ENCODE measurements around a stretch of chr4.

DNA sequence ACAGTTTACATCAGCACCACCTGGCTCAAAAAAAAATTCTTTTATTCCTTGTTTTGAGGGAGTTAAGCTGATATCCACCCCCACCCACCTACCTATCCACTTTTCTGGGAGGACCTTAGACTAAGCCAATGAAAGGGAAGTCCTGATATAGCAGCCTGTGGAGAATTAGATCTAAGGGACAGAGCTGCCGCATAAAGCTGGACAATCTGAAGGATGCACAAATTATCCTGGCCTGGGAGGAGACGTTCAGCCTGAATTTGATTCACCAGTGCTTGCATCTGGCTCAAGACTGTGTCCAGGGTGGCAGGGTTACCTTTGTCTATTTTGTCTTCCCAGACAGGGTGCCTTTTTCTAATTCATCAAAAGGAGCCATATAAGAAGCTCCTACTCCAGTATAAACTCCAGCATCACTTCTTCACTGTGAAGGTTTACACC lies 264.3 kb downstream of the RCHY1 start:
- PRO-cap, result no peak

- PRO-cap, result bidirectional peak, plus-strand start at chr4:75328352, minus-strand start at chr4:75328234
Measured at GRCh38 chr4:75328009-75328704, 186.0 kb downstream of the RCHY1 start.

DNA sequence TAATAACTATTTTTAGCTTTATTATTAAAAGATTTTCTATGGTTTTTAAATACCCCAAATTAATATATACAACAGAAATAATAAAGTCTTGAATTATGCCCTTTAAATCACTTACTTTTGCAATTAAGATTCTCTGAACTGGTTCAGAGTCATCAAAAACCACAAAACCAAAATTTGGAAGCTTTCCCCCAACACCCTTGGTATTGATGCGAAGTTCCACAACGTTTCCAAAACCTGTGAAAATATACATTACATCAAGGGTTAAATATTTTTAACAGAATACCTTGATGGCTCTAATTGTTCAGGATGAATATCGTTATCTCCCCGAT lies 15.9 kb upstream of the CDKL2 start:
- PRO-cap, result no peak

DNA sequence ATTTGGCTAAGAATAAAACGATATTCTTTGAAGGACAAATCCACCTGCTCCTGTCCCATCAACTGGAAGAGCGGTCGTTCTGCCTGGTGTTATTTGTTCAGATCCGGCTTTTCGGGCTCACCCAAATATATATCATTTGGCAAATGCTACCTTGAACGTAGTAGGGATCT lies 878 bp downstream of the USO1 start:
- PRO-cap, result no peak

DNA sequence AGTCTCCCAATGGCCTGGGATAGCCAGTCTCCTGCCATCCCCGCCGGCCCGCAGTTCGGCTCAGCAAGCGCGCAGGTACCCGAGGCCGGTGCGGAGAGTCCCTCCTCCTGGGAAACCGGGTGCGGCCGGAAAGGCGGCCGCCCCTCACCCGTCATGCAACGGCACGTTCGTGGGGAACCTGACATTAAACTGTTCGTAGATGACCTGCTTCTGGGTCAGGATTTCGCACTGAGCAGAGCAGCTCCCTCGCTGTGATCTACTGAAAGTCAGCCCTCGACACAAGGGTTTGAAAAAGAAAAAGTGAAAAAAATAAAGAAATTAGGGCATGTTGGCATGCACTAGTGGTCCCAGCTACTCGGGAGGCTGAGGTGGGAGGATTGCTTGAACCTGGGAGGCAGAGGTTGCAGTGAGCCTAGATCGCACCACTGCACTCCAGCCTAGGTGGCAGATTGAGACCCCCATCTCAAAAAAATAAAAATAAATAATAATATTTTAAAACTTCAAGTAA lies 15.9 kb downstream of the PPEF2 start:
- PRO-cap, result no peak

DNA sequence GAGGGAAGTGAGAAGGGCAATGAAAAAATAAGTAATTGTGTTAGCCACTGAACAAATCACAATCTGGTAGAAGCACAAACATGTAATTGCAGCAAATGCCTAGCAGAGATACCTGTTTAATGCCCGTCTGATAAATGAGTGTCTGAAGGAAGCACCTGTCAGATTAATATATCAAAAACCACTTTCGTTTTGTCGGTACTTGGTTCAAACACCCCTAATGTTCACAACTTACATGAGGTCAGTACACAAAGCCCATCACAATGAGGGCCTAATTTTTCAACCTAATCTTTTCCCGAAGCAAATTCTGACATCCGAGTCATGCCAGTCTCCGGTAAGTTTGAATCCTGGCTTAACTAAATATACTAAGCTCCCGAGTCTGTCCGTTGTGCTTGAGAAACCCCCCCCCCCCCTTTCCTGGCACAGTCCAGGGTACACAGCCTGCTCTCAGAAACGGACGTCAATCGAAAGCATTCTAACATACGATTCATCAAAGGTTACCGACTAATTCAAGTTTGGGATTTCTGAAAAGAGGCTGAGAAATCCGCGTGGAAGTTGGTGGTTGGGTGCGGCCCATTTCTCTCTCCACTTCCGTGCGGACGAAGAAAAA lies 764 bp downstream of the SDAD1 start:
- PRO-cap, result no peak

- PRO-cap, result no peak
Measured at GRCh38 chr4:76147448-76148297, 524 bp downstream of the NUP54 start.

DNA sequence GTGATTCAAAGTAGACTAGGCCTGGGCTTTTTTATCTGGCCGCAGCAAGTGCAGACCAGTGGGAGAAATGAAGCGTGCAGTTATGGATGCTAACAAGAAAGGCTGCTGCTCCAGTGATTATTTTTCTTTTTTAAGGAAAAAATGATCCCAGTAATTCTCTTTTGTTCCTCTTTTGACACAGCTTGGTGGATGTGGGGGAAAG lies 1.3 kb downstream of the SCARB2 start:
- PRO-cap, result no peak

DNA sequence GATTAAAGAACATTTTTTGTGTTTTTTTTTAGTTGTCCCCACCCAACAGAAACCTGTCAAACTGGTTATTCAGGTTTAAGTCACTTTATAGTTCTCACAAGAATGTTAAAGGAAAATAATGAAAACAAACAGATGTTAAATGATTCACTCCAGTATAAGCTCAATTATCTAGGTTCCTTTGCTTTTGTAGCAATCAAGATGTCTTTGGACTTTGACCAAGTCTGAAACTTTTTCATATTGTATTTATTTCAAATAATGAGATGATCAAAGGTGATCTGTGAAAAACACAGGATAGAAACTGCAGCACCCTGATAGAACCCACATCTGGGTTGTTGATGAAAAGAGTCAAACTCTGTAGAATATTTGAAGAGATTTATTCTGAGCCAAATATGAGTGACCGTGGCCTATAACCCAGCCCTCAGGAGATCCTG lies 15.4 kb upstream of the FAM47E start:
- PRO-cap, result no peak

DNA sequence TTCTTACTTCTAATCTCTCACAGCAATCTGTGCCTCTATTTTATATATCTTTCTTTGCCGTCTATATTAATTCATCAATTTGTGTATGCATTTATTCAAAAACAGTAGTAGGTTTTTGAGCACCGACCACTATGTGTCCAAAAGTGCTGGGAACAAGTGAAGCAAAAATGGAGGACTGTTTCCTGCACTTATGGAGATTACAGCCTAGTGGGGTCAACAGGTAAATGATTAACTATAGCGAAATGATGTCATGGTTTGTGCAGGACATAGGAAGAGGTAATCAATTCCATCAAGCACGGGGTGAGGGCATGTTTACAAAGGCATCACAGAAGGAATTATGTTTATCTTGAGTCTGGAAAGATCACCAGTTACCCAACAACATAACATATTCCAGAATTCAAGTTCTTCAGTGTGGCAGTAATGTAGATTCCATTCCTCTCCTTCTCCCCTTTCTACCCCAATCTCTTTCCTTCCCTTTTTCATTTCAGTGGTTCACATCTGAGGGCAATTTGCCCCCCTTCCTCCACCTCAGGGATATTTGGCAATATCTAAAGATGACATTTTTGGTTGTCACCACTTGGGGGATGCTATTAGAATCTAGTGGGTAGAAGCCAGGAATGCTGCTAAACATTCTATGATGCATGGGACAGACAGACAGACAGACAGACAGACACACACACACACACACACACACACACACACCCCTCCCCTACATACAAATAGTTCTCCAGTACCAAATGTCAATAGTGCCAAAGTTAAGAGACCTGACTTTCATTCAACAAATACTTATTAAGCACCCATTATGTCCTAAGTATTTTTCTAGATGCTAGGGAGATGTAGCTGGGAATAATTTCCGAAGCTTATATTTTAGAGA lies 24.1 kb downstream of the FAM47E start:
- PRO-cap, result no peak

- PRO-cap, result no peak
Measured at GRCh38 chr4:76277623-76278019, 26.1 kb downstream of the FAM47E start.

- PRO-cap, result no peak
Measured at GRCh38 chr4:76449960-76450361, 14.9 kb downstream of the SHROOM3 start.

GRCh38 chr4:76695896-76696612 lies 201.9 kb downstream of the SOWAHB start:
- PRO-cap, result no peak

DNA sequence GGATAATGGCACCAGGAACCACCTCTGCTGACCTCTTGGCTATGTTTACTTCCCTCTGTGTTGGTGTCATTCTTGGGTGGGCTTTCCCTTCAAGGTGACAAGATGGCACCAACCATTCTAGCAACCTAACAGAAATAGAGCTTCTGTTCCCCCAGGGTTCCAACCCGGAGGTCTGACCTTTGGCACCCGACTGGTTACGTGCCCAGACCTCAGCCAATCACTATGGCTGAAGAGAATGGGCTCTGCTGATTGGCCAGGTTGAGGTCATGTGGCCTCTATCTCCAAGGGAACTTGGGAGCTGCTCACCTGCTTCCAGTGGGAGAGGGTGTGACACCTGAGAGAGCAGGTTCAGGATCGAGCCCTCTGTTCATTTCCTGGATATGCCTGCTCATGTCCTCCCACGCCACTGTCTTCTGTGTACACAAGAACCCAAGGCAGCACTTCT lies 11.1 kb downstream of the SOWAHB start:
- PRO-cap, result no peak

GRCh38 chr4:77012705-77013449 lies 62.9 kb downstream of the CCNI start:
- PRO-cap, result no peak

- PRO-cap, result no peak
Measured at GRCh38 chr4:77031908-77032578, 43.7 kb downstream of the CCNI start.

DNA sequence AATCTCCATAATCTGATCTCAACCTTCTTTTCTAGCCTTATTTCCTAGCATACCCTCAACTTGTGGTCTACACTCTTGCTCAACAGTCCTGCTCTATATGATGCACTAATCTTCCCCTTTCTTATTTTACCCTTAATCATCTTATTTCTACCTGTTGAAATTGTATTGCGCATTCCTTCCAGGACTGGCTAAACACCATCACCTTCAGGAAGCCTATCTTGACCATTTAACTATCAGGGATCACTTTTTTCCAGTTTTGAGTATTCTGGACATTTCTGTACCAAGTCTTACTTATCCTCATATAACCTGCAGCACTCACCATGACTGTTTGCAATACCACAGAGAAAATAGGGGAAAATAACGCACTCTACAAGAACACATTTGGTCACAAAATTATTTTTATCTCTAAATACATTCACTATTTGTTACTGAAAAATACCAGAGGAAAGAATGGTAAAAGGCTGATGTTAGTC lies 25.7 kb downstream of the CCNI start:
- PRO-cap, result no peak

DNA sequence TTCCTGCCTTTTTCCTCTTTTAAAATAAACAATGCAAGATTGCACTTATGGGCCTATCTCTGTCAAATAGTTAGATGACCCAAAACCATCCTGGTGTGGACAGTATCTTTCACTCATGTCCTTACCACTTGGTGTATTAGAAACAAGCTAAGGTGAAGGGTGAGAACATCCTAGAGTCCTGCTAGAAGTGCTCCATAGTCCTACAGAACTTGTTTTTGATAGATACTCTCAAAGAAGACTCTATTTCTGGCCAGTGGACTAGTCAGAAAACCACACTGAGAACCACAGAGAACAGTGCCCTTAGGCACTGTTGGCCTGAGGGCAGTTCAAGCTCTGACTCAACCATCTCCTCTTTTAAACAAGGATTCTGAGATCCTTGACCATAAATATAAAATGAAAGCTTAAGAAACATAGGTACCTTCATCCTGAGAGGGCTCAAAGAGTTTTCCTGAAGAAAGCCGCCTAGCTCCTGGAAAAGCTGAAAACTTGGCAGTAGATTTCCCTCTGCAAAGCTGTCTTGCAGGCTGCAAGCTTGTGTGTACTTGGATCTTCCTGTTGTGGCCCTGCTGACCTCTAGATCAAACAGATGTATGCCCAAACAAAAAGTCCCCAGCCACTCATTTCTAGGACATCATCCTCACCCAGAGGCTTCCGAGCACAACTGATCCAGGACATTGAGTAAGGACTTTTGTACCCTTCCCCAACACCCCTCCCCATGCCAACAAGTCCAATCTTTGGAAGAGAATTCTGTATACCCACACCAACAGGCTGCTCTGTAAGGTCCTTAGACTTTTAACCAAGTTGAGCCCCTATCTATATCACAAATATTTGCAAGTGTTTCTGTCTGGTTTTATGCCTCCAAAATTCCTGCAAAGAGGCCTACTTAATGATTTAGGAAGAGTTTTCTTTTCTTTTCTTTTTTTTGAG lies 111.6 kb upstream of the CXCL13 start:
- PRO-cap, result no peak

GRCh38 chr4:77797288-77797981 lies 21.7 kb downstream of the CNOT6L start:
- PRO-cap, result no peak

DNA sequence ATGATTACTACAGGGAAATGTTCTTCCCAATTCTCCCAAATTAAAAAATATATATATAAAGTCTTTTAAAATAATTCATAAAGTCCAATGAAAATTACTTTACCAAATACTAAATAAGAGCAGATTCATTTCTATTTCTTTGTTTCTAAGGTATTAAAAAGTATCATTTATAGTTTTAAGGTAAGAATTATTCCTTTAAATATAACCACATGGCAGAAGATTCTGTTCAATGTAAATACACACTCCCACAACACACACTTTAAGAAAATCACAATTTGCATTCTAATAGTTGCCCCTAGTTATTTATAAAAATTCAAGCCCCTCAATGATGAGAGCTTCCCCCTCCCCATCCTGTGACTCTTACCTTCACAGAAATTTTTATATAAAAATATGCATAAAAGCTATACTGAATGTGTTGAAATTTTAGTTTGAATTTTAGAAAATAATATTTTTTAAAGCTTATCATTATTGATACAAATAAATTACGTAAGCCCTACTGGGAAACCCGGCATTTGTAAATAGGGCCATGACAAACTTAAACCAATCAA lies 2.9 kb downstream of the CNOT6L start:
- PRO-cap, result no peak